ENCODE measurements around a stretch of chr21.

DNA sequence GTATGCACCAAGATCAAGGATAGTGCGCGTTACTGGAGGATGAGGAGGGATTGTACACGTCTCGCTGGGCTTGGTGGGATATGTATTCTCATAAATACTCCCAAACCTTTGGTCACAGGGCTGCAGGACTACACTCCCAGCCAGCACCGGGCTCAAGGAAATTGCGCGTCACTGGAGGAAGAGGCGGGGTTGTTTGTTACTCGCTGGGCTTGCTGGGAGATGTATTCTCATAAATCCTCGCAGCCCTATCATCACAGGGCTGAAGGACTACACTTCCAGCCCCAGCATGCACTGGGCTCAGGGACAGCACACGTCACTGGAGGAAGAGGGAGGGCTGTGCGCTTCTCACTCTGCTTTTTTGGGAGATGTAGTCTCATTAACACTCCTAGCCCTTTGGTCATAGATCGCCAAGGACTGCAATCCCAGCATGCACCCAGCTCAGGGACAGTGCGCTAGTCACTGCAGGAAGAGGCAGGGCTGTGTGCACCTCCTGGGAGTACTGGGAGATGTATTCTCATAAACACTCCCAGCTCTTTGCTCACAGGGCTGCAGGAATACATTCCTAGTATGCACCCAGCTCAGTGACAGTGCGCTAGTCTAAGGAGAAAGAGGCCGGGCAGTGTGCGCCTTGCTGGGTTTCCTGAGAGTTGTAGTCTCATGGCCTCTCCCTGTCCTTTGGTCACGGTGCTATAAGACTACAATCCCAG lies 4151.4 kb upstream of the TPTE start:
- PRO-cap = no peak

DNA sequence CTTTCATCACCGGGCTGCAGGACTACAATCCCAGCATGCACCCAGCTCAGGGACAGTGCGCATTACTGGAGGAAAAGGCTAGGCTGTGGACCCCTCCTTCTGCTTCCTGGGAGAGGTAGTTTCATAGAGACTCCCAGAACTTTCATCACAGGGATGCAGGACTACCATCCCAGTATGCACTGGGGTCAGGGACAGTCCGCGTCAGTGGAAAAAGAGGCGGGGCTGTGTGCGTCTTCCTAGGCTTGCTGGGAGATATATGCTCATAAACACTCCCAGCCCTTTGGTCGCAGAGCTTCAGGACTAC lies 4149.6 kb upstream of the TPTE start:
- PRO-cap = unidirectional peak, minus-strand start at position 178 of the sequence; bidirectional peak, plus-strand start outside the sequence, minus-strand start at position 178 of the sequence

- PRO-cap = no peak
Observed at GRCh38 chr21:8253907-8254604, 2267.3 kb upstream of the TPTE start.

GRCh38 chr21:9000278-9001304 lies 1520.8 kb upstream of the TPTE start:
- PRO-cap = no peak

- PRO-cap = no peak
Observed at GRCh38 chr21:9042836-9043559, 1478.4 kb upstream of the TPTE start.

GRCh38 chr21:14063653-14064207 lies 147.0 kb downstream of the LIPI start:
- PRO-cap = no peak

- PRO-cap = no peak
Observed at GRCh38 chr21:14064351-14064631, 146.5 kb downstream of the LIPI start.

DNA sequence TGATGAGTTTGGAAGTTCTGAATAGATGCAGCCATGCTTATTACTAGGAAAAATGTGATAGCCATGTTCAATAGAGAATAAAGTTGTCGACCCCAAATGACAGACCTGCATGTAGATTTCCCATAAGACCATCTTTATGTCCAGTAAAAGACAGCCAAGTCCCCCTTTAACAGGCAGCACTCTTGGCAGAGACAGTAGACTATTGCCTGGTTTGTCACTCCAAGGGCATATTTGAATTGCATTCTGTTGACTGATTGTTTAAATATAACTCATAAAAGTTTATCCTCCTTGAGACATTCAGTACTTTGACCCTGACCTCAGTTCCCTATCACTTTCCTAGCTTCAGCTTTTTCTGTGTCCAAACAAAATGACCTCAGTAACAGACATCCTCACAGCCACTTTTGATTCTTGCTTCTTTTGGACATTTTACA lies 51.0 kb downstream of the RBM11 start:
- PRO-cap = no peak

DNA sequence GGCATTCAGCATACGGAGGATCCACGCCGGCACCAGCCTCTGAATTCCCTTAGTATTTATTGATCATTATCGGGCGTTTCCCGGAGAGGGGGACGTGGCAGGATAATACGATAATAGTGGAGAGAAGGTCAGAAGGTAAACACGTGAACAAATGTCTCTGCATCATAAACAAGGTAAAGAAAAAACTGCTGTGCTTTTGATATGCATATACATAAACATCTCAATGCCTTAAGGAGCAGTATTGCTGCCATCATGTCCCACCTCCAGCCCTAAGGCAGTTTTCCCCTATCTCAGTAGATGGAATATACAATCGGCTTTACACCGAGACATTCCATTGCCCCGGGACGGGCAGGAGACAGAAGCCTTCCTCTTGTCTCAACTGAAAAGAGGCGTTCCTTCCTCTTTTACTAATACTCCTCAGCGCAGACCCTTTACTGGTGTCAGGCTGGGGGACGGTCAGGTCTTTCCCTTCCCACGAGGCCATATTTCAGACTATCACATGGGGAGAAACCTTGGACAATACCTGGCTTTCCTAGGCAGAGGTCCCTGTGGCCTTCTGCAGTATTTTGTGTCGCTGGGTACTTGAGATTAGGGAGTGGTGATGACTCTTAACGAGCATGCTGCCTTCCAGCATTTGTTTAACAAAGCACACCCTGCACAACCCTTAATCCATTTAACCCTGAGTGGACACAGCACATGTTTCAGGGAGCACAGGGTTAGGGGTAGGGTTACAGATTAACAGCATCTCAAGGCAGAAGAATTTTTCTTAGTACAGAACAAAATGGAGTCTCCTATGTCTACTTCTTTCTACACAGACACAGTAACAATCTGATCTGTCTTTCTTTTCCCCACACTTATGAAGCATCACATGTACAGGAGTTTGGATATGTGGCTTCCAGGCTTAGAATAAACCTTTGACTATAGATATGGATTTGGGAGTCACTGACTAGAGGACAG lies 65.4 kb downstream of the RBM11 start:
- PRO-cap = no peak

- PRO-cap = no peak
Observed at GRCh38 chr21:14541658-14542395, 4.3 kb downstream of the SAMSN1 start.

GRCh38 chr21:14591942-14592310 lies 45.8 kb upstream of the SAMSN1 start:
- PRO-cap = no peak

DNA sequence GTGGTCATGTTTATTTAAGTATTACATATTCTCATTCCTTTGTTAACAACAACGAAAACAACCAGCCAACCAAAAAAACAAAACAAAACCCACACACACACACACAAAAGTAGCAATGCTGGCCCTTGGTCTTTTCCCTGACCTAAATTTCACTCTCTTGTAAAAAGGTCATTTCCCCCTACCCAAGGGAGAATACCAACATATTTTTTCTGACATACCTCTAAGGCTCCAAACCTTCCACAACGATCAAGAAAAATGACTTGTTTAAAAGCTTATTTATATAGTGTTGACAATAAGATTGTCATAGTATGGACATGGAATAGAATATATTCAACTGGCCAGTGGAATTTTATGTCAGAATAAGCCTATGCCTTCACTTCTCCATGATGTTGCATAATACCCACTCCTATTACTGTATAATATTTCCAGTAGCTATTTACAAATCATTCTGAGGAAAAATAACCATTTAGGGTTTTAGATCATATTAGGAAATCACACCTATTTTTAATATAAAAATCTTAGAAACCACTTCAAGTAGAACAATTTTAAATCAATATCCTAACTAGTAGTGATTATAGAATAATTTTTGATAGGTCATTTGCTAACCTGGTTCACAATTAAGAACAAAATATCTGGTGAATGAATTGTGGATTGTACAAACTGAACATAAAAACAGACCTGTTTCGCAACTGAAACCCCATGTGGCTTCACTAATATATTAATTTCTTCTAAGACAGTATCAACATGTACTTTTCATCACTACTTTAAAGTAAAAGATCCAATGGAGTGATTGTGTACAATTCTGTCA lies 102.3 kb downstream of the NRIP1 start:
- PRO-cap = no peak

GRCh38 chr21:14963280-14963809 lies 101.5 kb downstream of the NRIP1 start:
- PRO-cap = no peak

DNA sequence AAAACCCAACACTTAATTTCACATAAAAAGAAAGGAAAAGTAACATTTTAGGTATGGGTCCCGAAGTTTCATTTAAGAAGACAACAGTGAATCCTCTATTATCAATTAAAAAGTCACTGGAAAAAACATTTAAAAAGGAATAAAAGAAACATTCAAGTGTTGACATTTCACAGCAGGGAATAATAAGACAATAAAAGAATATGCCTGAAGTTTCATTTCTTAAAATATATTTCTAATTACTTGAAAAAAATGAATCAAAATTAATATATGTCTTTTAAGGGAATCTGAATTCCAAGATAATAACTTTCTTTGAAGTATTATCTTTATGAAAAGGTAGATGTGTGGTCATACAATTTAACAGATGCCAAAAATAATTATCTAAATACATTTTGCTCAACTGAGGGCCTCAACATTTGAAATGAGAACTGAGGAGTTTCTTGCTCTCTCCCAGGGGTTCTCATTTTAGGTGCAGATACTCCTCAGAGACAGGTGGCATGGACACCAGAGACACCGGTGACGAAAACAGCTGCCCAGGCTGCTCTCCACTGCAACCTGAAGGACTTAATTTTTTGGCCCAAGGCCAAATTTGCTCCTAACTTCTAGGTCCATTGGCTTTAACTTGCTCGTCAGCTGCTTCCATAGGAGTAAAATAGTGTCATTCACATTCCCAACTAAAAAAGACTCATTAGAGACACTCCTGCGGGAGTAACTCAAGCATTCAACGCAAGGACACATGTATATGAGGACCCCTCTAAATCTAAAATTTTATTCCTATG lies 87.1 kb downstream of the NRIP1 start:
- PRO-cap = no peak

- PRO-cap = no peak
Observed at GRCh38 chr21:15055570-15055926, 9.3 kb downstream of the NRIP1 start.

DNA sequence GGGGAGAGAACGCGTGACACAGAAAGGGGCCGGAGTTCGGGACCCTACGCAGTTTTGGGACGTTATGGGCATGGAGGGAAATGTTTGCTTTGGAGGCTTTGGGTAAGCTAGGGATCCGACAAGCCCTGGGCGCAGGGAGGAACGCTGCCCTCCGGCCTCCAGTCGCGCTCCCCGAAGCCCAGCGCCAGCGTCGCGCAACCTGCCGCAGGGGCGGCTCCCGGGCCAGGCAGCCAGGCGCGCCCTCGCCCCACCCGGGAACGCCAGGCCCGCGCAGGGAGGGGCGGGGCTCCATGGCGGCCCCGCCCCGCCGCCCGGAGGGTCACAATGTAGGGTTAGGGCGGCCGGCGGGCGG lies 268 bp upstream of the USP25 start:
- PRO-cap = bidirectional peak, plus-strand start outside the sequence, minus-strand start at position 173 of the sequence

- PRO-cap = no peak
Observed at GRCh38 chr21:15732191-15732632, 2.4 kb downstream of the USP25 start.

- PRO-cap = no peak
Observed at GRCh38 chr21:15785489-15785903, 55.7 kb downstream of the USP25 start.

GRCh38 chr21:16194814-16195324 lies 465.1 kb downstream of the USP25 start:
- PRO-cap = bidirectional peak, plus-strand start at chr21:16195079, minus-strand start at chr21:16195006

DNA sequence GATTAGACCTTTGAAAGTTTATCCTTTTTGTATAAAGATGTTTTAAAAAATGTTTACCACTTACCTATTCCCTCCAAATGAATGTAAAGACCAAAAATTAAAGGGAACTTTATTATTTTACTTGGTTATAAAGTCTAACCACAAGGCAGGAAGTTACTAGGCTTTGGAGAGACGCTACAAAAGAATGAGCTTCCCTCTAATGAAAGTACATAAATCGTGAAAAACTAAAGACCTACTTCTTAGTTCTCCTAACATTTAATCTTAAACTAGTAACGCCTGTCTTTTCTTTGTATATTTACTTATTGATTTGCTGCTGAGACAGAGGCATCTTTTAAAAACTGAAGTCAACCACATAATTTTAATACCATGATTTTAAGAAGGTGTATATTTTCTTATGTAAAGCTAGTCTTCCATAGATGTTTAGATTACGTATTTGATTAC lies 466.7 kb downstream of the USP25 start:
- PRO-cap = no peak

Measured in NALM6 (cell line).